BJ (cell line): ENCODE data around the genes GOLGA6L6, UBE3A and GOLGA6L7.

- CAGE, long polyA plus RNA: no peak
- RRBS: 19% methylated on average over 3 of the region's 32 CpGs
These were observed 259.0 kb downstream of the GOLGA6L6 start for GRCh38 chr15:20282484-20283191.

- CAGE, long polyA plus RNA: no peak
- RRBS: no CpG with 5 or more reads among the region's 7 CpGs
These were observed at the start of gene GOLGA6L6 for GRCh38 chr15:20541582-20542120. Gene GOLGA6L6 (minus strand): TSS chr15:20541800.

GRCh38 chr15:22573275-22573481 lies 114.5 kb downstream of the GOLGA6L22 start:
- CAGE, long polyA plus RNA: no peak
- RRBS: no CpG with 5 or more reads among the region's 13 CpGs

DNA sequence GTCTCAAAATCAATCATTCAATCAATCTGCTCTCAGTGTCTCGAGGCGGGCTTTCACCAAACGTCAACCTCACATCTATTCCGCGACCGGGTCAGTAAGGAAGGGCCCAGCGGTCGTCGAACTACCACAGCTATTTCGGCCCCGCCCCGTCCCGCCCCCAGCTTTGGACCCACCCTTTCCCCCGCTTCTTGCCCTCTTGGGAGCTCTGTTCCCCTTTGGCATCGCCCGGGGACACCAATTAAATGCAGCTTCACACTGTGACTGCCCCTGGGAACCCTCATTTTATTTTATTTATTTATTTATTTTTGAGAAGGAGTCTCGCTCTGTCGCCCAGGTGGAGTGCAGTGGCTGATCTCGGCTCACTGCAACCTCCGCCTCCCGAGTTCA lies 1.0 kb upstream of the NIPA2 start:
- CAGE, long polyA plus RNA: no peak
- RRBS: no CpG with 5 or more reads among the region's 21 CpGs

DNA sequence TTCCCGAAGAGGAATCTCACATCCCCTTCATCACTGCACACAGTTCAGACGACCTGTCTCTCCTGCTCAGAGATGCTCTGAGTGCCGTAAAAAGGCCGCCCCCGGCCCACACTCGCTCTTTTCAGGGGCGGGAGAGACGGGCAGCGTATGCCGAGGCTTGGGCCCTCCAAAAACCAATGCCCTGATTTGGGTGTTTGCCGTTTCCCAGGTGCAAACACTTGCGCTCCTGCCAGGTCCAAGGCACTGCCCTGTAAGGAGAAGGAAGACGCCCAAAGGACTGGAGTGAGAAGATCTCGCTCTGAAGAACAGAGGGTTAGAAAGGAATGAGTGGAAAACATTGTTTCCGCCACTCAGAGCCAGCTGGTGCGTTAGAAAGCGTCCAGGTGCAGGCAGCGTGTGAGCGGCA lies 53.0 kb downstream of the NIPA2 start:
- CAGE, long polyA plus RNA: no peak
- RRBS: no CpG with 5 or more reads among the region's 19 CpGs

GRCh38 chr15:22951865-22952290 lies 28.3 kb downstream of the CYFIP1 start:
- CAGE, long polyA plus RNA: no peak
- RRBS: no CpG with 5 or more reads among the region's 15 CpGs

- CAGE, long polyA plus RNA: no peak
- RRBS: no CpG with 5 or more reads among the region's 5 CpGs
These were observed 24.6 kb downstream of the CYFIP1 start for GRCh38 chr15:22955542-22955990.

GRCh38 chr15:23565855-23567180 lies 844 bp downstream of the MKRN3 start:
- CAGE, long polyA plus RNA: no peak
- RRBS: 6% methylated on average over 1 of the region's 41 CpGs

DNA sequence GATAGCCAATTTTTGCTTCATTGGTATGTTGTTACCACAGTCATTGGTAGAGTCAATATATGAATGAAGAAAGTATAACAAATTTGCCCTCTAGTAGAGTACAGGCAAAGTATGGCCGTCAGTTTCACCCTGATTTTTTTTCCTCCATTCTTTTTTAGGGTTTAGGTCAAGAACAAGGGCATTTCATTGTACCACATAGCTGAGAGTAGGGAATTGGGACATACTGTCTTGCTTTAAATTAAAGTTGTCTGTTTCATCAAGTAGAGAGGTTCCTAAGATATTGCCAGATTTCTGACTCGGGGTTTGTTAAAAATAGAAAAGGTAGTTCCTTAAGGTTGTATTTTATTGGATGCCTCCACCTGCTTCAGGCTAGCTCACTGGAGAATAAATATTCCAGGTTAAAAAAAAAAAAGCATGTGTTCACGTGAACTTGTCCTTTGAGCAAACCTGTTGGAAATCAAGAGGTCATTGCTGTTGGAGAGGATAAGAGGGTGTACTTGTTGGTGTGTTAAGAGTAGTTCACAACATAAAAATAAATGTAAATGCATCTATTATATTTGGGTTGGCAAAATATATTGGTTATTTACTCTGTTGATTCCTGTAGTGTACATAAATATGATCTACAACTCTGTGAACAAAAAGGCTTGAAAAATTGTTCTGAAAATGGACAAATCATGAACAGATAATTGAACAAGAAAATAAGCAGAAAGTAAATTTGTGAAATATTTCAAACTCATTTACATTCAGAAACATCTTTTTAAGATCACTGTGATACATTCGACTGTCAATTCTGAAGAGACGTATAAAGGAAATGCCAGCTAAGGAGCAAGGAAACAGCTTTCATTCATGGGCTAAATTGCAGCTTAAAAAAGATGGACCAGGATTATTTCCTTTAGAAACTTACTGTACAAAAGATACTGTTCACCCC lies 34.6 kb downstream of the SNRPN start:
- CAGE, long polyA plus RNA: no peak
- RRBS: no CpG with 5 or more reads among the region's 5 CpGs

DNA sequence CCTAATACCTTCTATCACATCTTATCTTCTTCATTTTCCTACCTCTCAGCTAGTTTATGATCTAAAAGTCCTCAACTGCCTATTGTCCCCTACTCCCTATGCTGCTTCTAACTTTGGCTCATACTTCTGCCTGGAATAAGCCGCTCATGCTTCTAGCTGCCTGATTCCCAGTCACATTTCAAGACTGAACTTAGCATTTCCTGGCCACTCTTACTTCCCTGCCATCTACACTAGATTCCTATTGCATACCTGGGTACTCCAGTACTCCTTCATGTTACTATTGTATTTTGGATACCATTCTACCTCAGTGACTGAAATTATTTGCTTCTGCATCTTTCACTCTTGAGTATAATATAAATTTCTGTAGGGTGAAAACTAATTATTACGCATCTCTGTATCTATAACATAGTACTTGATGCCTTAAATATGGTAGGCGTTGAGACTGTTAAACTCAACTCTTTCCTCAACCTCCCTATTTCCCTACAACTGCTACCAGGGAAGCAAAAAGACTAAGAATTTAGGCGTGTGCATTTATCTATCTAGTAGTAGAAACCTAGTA lies 34.0 kb downstream of the UBE3A start:
- CAGE, long polyA plus RNA: no peak
- RRBS: no CpG with 5 or more reads among the region's 4 CpGs

- CAGE, long polyA plus RNA: no peak
- RRBS: 1% methylated on average over 25 of the region's 123 CpGs
These were observed at the start of gene UBE3A for GRCh38 chr15:25438103-25439053. Gene UBE3A (minus strand): TSS chr15:25439024.

DNA sequence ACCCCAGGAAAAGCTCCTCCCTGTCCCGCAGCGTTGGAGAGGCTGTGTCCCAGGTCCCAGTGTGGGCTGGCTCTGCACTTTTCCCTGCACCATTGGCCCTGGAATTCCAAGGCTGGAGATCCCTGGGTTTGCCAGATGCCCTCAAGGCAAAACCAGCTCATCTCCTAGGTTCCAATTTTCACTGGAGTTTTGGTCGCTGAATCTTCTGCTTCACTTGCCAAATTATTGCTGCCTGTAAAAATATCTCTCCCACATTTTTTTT lies 150.8 kb upstream of the ATP10A start:
- CAGE, long polyA plus RNA: no peak
- RRBS: no CpG with 5 or more reads among the region's 3 CpGs

GRCh38 chr15:26638222-26638500 lies 134.7 kb downstream of the GABRB3 start:
- CAGE, long polyA plus RNA: no peak
- RRBS: no CpG with 5 or more reads among the region's 3 CpGs

GRCh38 chr15:27054387-27054923 lies 83.5 kb downstream of the GABRG3 start:
- CAGE, long polyA plus RNA: no peak
- RRBS: no CpG with 5 or more reads among the region's 14 CpGs

- CAGE, long polyA plus RNA: no peak
- RRBS: no CpG with 5 or more reads among the region's 21 CpGs
These were observed 338 bp downstream of the OCA2 start for GRCh38 chr15:28098738-28099215.

DNA sequence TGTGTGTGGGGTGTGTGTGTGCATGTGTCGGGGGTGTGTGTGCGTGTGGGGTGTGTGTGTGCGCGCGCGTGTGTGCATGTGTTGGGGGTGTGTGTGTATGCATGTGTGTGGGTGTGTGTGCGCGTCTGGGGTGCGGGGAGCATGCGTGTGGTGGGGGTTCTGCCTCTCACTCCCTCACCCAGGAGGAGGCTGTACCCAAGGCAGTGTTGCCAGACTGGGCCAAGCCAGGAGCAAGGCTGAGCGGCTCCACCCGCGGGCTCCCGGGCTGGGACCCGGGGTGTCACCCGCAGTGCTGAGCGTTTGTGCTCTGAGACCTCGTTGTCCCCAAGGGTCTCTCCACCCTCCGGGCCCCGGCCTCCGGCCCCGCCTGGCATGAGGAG lies 7.1 kb upstream of the OCA2 start:
- CAGE, long polyA plus RNA: no peak
- RRBS: 2% methylated on average over 7 of the region's 22 CpGs

- CAGE, long polyA plus RNA: no peak
- RRBS: no CpG with 5 or more reads among the region's 7 CpGs
These were observed 99.4 kb downstream of the HERC2 start for GRCh38 chr15:28222541-28223080.

- CAGE, long polyA plus RNA: no peak
- RRBS: no CpG with 5 or more reads among the region's 12 CpGs
These were observed at the start of gene GOLGA6L7 for GRCh38 chr15:28848457-28848813. Gene GOLGA6L7 (minus strand): TSS chr15:28848644.

DNA sequence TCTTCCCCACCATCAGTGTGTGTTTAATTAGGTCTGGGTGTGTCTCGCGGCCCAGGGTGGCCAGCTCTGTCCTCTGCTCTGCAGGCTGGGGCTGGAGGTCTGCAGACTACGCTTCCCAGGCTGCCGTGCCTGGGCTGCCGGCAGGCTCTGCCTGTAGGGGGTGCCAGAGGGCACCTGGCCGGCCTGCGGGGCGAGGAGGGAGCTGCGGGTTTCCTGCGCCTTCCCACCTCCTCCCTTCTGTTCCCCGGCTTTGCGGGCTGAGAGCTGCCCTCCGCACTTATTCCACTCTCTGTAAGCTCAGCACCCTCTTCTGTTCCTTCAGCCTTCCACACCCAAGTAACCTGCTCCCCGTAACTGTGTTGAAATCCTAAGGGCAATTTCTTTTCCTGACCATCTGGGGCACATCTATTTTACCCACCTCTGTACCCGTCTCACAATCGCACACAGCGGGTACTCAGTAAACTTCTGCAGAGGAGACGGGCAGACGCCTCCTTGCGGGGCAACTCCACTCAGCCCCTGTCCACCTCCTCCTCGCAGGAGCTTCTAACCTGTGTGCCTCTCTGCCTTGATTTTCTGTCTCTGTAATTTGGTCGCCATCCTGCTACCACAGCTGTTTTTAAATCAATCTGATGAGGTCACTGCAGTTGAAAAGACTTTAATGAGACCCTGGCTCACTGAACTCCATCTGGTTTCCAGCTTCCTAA lies 129.6 kb downstream of the NSMCE3 start:
- CAGE, long polyA plus RNA: no peak
- RRBS: 4% methylated on average over 7 of the region's 22 CpGs

DNA sequence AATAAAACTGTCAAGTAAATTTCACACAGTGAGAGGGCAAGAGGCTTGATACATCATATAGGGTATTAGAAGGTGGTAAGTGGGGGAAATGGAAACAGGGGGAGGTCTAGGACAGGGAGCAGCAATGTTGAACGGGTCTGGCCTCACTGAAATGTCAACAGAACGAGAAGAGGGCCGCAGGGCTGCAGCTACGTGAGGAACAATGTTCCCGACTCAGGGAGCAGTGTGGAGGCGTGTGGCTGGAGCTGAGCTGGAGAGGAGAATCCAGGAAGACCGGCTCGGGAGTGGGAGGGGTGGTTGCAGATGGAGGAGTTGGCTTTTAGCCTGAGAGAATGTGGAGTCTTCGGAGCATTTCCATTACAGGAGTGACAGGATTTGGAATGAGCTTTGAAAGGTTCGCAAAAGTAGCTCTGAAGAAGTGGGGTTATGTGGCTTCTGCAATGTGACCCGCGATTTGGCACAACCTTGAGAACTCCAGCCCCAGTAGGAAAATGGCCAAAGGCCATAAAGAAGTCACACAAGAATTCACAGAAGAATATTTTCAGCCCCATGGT lies 78.7 kb upstream of the NSMCE3 start:
- CAGE, long polyA plus RNA: no peak
- RRBS: no CpG with 5 or more reads among the region's 12 CpGs